Frontal cortex (tissue), 2 donors: ENCODE results near the gene FARSB.

DNA sequence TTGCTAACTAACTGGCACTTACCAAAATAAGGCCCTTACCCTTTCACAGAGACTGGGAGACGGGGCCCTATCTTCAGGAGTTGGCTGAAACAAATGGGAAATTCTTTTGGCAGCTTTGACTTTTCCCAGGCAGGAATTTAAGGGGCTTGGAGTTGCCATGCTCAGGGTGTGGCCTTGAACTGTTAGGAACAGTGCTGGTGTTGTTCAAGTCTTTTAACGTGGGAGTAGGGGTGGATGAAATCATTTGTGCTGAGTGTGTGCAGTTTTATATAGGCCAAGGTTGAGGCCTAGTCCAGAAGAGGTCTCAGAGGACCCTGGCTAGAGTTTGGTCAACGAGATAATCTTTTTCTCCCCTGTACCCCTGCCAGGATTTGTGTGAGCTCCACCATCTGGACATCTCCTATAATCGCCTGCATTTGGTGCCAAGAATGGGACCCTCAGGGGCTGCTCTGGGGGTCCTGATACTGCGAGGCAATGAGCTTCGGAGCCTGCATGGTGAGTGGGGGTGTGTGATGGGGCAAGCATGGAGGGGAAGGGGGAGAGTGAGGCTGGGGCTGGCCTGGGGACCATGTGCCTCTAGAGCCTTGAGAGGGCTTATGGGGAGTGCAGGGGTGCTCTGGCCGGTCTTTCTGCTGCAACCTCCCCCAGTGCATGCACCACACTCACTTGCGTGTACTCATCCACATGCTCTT, 7.7 kb downstream of the STK11IP start:
- RAMPAGE, long total RNA, result no peak

GRCh38 chr2:219609141-219610142, 11.8 kb downstream of the STK11IP start:
- RAMPAGE, long total RNA, result no peak

DNA sequence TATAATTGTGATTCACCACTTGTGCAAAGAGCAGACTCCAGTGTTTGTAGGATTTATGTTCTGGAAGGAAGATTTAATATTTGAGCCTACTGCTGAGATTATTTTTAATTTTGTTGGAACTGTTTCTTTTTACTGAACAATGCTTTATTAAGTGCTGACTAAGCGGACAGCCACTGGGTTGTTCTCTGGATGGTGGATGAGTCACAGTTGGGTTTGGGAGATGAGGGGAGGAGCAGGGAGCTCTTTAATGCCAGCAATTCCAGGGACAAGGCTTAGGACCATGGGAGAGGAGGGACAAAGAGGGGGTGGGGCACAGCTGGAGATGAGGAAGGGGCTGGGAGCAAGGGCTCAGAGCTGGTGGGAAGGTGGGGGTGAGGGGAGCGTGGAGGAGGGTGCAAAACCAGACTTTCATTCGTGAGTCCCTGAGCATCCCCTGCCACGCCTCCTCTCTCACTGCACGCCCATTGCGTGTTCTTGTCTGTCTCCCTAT, 18.2 kb downstream of the SLC4A3 start:
- RAMPAGE, long total RNA, result no peak

- RAMPAGE, long total RNA, result no peak
These were observed 57.5 kb downstream of the SLC4A3 start for GRCh38 chr2:219684641-219685719.

DNA sequence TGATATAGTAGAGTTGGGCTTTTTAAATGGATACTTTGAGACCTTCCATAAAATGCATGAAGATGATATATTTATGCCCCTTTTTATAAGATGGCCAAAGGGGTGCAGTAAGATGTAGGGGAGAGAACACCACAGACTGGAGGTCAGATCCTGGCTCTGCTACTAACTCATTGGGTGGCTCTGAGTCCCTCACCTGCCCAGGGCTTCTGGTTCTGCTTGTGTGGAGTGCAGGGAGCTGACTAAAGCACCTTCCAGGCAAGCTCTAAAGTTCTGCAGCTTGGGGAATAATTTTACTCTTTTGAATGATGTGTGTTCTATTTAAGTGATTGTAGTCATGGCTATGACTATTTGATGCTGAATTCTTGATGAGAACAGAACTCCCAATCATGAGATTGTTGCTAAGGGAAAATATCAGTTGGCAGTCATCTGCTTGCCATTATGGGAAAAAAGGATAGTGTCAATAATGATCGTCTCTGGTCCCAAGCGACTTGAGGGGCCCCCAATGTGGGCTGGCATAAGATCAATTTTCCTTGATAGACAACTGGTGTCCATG, 131.5 kb downstream of the SLC4A3 start:
- RAMPAGE, long total RNA, result no peak

DNA sequence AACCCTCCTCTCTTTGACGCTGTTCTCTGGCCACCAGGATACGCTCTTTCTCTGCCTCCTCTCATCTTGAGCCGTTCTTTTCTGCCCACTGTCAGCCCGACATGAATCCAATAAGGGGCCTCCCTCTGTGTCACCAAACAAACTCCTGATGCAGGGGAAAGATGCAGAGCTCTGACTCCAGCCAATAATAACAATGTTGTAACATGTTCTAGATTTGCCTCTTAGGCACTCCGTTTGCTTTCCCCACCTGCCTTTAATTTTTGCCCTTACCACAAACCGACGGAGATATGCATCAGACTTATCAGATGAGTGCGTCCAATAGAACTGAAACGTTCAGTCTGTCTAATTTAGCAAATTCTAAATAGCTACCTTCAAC, 449.4 kb downstream of the SLC4A3 start:
- RAMPAGE, long total RNA, result no peak

DNA sequence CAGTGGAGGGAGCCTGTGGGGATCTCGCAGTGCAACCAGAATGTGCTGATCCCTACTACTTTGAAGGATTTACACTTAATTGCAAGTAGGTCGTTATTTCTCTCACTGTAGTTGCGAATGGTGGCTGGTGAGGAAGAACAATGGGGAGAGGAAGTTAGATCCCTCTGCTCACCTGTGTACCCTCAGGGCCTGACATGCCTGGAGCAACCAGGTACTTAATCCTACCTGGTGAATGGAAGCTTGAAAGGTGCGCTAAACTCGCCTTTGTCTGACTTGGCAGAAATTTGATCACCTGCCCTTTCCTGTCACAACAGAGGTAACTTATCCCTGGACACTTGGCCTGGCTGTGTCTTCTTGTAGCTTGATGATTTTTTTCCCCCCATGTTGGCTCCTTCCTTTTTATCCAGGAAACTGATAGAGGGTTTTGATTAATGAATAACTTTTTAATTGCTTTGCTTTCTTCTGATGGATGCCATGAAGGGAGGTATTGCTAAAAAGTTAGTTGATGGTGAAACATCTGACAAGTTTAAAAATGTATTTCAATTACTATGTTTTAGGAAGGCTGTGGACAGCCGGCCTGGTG, 9.1 kb downstream of the SGPP2 start:
- RAMPAGE, long total RNA, result no peak

DNA sequence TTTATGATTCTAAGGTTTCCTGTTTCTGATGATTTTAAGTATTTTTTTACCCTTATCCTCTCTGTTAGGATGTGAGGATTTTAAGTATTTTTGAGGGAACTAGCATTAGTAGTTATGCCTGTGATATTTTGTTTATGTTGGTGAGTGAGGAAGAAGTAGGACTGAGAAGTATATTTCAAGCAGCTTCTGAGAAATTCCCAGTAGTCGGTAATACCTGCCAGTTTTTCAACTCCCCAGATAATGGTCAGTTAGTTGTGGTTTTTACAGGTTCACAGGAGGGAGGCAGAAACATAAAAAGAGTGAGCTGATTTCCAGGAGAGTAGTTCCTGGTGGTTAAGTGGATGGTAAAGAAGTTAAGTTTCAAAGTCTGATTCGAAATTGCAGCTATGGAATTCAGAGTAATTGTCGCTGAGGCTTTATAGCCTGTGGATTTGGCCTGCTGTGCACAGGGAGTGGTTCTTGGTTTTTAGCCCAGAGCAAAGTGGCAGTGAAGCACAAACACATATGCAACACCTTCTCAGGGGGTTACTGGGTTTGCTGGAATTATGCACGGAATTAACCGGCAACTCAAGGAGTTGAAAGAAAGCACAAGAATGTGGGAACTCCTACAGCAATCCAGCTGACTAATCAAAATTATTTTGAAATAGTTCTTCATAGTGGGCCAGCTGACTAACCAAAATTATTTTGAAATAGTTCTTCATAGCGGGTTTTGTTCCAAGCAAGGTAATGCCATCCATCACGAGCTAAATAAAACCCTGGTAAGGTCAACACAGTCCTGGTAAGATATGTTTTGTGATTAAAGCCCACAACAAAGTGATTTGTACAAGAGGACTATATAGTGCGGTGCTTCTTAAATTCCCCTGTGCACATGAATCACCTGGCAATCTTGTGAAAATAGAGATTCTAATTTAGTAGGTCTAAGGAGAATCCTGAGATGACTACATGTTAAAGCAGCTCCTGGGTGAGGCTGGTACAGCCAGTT, 94.3 kb downstream of the SGPP2 start:
- RAMPAGE, long total RNA, result no peak

DNA sequence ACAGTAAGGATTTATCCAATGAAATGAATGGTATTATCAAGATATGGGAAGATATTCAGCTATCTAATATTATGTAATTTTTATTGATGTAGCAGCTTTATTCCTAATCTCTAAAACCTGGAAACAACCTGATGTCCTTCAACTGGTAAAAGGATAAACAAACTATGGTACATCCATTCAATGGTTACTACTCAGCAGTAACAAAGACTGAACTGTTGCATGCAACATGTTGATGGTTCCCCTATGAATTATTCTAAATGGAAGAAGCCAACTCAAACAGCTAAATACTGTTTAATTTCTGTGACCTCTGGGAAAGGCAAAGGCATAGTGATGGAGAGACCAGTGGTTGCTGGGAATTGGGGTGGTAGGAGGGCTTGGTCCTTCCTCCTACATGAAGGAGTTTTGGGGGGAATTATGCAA, 113.5 kb downstream of the SGPP2 start:
- RAMPAGE, long total RNA, result no peak

- RAMPAGE, long total RNA, result start-site peak on the minus strand at chr2:222656071-222656087, 676 and 98 reads in 2 replicates
These were observed at the start of gene FARSB for GRCh38 chr2:222655858-222656654. FARSB (minus strand) TSS chr2:222656092.

DNA sequence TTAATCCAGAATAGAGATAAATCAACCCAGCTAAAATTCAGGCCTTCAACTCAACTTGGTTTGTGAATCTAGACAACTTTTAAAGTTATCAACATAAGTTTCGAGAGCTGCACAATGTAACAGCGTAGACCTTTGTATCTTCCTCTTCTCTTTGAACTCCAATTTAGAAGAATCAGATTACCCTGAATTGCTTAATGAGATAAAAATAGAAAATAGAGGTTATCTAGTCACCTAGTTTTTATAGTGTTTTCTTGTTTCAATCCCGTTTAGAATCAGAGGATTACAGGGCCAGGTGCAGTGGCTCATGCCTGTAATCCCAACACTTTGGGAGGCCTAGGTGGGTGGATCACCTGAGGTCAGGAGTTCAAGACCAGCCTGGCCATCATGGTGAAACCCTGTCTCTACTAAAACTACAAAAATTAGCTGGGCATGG, 12.4 kb downstream of the MOGAT1 start:
- RAMPAGE, long total RNA, result no peak

DNA sequence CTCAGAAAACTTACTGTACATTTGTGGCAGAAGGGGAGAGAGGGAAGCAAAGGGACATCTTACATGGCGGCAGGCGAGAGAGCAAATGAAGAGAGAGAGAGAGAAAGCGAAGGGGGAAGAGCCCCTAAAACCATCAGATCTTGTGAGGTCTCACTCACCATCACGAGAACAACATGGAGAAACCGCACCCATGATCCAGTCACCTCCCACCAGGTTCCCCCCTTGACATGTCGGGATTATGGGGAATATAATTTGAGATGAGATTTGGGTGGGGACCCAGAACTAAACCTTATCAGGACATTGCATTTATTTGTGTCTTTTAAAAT, 75.9 kb downstream of the ACSL3 start:
- RAMPAGE, long total RNA, result no peak

DNA sequence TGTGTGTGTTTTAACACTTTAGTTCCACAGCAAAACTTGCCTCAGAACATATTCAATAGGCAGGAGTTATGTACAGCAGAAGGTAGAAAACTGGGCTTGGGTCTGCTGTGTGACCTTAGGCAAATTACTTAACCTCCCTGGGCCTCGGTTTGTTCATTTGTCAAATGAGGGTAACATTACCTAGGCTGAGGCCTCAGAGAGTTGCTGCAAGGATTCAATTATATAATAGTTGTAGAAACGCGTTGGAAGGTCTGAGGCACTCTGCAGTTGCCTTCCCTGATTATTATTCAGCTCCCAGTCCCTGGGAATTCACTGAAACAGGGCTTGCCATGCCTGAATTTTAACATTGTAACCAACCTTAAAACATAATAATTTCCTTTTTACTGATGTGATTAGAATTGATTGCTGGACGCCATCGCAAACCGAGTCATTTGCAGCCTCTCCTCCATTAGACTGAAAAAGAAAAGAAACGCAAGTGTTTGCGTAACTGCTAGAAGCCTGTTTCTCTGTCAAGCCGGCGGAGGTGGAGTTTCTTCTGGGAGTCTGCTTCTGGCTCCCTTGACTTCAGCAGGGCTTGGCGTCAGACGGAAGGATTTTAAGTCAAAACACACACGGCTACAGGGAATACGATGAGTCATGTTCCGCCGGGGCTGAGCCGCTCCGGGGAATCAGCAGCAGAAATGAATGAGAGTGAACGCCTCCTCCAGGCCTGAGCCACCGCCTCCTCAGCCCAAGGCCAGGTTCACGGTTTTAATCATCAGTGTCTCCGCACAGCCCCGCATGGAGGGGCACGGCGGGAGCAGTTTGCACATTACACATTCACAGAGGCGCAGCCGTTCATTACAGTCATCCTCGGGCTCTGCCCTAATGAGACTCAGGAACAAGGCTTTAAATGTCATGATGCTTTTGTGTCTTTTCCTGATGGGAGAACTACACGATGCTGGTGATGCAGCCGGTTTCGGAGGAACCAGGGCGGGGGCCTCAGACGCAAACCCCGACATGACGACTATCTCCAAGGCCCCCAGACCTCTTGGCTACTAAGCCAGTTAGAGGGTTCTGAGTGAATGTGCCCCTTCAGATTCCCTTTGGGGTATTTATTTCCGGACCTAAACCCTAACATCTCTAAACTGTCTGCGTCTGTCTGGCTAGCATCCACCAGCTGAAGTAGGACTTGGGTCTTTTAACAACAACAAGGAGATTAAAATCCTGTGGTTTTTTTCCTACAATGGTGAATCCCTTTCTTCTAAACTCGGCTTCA, 10.9 kb upstream of the SCG2 start:
- RAMPAGE, long total RNA, result no peak

DNA sequence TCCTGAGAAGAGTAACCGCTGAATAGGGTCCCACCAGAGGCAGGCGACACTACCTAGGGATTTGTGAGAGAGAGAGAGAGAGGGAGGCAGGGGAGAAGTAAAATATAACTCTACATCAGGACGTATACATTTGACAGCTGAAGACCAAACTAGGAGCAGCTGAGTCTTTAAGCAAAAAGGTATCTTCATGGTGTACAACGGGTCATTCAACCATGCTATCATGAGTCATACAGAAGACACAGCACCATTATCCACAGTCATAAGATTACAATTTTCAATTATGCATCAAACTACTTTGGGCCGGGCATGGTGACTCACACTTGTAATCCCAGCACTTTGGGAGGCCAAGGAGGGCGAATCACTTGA, 49.6 kb downstream of the WDFY1 start:
- RAMPAGE, long total RNA, result no peak

- RAMPAGE, long total RNA, result no peak
These were observed 1.8 kb downstream of the WDFY1 start for GRCh38 chr2:223943418-223943693.

DNA sequence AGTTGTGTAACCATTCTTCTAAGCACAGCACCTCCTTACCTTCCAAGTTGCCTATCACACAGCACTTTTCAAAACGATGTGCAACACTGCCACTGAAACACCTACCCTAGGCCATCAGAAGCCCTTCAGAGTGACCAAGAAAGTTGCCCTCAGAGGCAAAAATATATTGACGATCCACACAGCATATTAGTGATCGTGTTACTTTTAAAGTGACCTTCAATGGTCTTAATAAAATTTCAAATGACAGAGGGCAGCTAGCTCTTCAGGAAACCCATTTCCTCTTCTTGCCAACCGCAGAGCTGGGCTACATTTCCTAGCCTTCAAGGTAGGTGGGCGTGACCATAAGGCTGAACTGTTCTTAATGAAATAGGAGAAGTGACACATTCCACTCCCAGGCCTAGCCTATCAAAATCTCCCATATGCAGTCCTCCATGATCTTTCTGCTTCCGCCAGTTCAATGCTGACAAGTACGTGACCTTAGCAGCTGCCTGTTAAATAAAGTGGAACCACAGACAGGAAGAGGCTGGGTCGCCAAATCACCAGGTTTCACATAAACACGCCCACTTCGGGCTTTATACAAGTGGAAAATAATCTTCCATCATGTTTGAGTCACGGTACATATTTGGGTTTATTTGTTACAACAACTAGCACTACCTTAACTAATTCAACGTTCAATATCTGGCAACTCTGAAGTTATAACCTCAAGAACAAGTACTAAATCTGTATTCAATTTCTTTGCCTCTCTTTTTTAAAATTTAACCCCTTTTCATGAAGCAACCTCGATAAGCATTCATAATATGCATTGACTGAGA, 13.2 kb downstream of the SERPINE2 start:
- RAMPAGE, long total RNA, result no peak

GRCh38 chr2:224553939-224554835, 31.0 kb downstream of the CUL3 start:
- RAMPAGE, long total RNA, result no peak

GRCh38 chr2:224764736-224764935, 48.5 kb upstream of the CCDC195 start:
- RAMPAGE, long total RNA, result no peak

- RAMPAGE, long total RNA, result no peak
These were observed 148.6 kb upstream of the CCDC195 start for GRCh38 chr2:224864712-224865192.

DNA sequence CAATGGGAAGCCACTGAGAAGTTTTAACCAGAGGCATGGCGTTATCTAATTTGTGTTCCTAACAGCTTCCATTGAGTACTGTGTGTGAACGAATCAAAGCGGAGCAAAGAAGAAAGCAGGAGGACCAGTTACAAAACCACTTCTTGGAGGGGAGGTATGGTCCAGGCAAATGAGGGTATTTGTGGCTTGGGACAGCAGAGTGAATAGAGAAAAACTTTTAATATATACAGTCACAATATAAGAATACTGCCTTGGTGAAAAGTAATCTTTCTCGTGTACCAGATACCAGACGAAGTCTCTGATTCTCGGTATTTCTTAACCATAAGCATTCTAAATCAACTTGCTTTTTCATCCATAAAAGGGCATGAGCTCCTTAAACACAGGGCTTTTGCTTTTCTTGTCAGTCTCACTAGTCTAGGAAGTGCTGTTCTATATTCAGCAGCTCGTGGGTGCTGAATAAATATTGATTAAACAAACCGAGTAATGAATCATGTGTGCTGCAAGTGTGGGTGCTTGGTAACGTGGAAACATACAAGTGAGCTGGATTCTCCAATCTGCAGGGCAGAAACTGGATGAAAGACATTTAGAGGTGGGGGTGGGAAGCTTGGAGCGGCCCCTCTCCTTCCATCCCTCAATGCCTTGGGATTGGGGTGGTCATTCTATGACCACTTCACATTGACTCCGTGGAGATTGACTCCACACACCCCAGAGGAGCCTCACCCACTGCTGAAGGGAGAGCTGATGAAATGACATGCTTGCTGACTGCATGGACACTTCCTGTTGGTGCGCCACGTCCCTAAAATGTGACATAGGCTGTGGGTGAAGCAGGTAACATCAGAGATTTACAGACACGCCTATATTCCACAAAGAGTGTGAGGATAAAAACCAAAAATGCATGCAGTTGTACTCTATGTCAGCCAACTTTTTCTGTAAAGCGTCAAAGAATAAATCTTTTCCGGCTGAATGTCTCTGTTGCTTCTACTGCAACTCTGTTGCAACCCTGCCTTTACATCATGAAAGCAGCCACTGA, 114.6 kb downstream of the DOCK10 start:
- RAMPAGE, long total RNA, result no peak